Epithelial cell of proximal tubule (primary cell): ENCODE data around the genes MYH14, LRRC4B, GPR32, KLK3, KLK12 and CD33.

- RAMPAGE, long total RNA: no peak
- RRBS: no CpG with 5 or more reads among the region's 20 CpGs
Measured at GRCh38 chr19:49894886-49895742, 1.6 kb downstream of the IL4I1 start.

DNA sequence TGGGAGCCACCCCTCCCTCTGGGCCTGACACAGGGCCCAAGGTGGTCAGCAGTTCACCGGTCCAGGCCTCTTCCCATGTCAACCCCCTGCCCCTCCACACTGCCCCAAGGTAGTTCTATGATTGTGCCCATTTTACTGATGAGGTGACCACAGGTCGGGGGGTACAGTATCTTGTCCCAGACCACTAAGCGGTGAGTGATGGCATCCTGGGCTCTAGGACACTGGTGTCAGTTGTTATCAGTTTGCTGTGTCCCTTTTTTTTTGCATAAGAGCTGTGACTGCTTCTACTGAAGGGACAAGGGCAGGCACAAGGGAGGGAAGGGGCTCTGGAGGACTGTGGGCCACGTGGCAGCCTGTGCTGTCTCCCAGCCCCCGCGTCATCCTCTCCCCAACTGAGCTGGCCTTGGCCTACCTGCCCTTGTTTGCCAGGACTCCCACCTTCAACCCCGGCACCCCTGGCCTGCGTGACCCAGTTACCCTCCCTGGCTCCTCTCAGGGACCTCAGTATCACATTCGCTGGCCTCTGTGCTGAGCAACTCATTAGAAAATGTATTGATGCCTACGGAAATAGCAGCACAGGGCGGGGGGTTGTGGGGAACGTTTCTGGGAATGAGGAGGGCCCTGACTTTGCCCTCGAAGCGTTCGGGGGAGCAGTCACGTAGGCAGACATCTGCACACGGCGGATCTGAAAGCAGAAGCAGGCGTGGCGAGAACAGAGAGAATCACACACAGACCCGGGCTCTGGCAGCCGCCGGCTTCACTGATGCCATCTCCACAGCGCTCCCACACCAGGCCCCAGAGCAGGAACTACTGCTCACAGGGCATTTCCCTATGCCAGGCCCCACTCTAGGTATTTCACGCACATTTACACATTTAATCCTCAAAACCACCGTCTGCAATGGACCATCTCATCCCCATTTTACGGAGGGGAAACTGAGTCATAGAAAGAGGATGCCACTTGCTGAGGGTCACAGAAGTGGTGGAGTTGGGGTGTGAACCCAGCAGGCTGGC lies 5.9 kb upstream of the ATF5 start:
- RAMPAGE, long total RNA: no peak
- RRBS: 92% methylated on average over 1 of the region's 27 CpGs

DNA sequence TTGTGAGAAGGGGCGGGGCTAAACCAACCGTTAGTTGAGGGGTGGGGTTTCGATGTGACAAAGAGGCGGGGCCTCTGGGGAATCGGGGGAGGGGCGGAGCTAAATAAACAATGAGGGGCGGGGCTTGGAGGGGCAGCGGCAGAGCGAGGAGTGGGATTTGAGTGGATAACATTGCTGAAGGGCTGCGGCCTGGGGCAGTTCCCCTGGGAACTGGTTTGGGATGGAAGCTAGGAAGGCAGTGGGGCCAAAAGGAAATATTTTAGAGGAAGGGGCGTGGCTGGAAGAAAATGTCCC lies 725 bp upstream of the NUP62 start:
- RAMPAGE, long total RNA: no peak
- RRBS: no CpG with 5 or more reads among the region's 11 CpGs

GRCh38 chr19:50202977-50204217 lies at the start of gene MYH14:
Gene MYH14 (plus strand): TSS chr19:50203622.
- RAMPAGE, long total RNA: no peak
- RRBS: 4% methylated on average over 28 of the region's 100 CpGs

DNA sequence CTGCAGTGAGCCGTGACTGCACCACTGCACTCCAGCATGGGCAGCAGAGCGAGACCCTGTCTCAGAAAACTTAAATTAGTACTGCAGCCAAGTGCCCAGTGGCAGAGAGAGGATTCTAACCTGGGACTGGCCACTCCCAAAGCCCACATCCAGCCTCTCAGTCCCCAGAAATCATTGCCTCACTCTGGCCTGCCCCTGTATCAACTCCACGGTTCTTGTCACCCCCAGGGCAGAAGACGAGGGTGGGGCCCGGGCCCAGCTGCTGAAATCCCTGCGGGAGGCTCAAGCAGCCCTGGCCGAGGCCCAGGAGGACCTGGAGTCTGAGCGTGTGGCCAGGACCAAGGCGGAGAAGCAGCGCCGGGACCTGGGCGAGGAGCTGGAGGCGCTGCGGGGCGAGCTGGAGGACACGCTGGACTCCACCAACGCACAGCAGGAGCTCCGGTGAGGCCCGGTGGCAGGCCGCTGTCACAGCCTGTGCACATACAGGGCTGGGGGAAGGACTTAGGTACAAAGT lies 53.4 kb downstream of the KCNC3 start:
- RAMPAGE, long total RNA: no peak
- RRBS: 78% methylated on average over 14 of the region's 20 CpGs

- RAMPAGE, long total RNA: no peak
- RRBS: 97% methylated on average over 6 of the region's 29 CpGs
Measured at GRCh38 chr19:50281299-50282126, 47.7 kb downstream of the KCNC3 start.

DNA sequence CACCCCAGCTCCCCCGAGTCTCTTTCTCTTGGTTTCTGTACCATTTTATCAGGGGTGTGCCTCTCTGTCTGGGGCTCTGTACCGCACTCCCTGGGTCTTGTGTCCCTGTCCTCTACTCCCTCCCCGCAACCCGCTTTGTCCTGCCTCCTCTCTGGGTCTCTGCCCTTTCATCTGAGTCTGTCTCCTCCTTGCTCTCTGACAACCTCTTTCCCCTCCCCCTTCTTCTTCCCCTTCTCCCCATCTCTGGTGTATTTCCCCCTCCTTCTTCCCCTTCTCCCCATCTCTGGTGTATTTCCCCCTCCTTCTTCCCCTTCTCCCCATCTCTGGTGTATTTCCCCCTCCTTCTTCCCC lies 2.1 kb upstream of the KCNC3 start:
- RAMPAGE, long total RNA: no peak
- RRBS: no CpG with 5 or more reads among the region's 4 CpGs

DNA sequence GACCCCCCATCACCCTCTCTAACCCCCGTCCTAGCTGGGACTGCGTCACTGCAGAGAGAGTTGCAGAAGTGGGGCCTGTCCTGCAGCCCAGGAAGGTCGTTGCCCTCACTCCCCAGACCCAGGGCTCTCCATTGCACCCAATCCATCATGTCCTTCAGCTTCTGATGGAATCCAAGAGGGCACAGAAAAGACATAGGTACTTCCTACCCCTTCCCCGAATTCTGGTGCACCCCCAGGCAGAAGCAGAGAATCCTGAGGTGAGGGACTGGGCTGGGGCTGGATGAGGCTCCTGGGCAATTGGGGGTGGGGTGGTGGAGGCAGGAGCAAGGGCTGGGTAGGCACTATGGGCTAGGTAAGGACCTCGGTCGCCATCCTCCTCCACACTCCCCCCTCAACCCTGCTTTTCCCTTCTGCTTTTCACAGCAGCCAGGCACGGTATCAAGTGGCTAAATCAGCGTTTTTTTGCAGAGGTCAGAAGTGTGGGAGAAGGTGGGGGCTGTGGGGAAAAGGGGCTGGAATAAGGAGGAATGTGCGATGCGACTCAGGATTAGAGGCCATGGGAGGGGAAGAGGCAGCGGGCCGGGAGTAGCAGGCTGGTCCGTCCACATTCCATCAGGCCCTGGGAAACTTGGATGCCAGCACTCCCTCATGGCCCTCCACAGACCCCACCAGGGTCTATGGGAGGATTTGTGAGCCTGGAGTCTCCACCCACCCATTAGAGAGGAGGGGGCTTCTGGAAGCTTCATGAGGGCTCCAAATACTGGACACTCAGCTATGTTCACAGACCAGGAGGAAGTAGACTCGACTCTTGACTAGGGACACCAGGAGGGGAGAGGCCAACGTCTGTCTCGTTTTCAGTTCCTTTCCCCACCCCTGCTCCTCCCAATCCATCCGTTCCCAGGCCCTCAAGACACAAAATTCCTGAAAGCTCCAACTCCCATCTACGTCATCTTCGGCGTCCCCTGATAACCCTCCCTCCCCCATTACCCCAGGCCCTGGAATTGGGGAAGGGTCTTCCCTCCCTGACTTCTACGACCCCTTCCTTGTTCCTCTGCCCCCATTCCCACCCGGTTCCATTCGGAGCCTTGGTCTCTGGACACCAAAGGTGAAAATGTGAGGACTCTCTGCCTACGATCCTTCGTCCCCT lies 3.1 kb upstream of the KCNC3 start:
- RAMPAGE, long total RNA: no peak
- RRBS: no CpG with 5 or more reads among the region's 25 CpGs

GRCh38 chr19:50374598-50374893 lies 1.7 kb upstream of the NR1H2 start:
- RAMPAGE, long total RNA: no peak
- RRBS: no CpG with 5 or more reads among the region's 6 CpGs

- RAMPAGE, long total RNA: no peak
- RRBS: 92% methylated on average over 6 of the region's 22 CpGs
Measured at GRCh38 chr19:50378446-50379070, 2.3 kb downstream of the NR1H2 start.

DNA sequence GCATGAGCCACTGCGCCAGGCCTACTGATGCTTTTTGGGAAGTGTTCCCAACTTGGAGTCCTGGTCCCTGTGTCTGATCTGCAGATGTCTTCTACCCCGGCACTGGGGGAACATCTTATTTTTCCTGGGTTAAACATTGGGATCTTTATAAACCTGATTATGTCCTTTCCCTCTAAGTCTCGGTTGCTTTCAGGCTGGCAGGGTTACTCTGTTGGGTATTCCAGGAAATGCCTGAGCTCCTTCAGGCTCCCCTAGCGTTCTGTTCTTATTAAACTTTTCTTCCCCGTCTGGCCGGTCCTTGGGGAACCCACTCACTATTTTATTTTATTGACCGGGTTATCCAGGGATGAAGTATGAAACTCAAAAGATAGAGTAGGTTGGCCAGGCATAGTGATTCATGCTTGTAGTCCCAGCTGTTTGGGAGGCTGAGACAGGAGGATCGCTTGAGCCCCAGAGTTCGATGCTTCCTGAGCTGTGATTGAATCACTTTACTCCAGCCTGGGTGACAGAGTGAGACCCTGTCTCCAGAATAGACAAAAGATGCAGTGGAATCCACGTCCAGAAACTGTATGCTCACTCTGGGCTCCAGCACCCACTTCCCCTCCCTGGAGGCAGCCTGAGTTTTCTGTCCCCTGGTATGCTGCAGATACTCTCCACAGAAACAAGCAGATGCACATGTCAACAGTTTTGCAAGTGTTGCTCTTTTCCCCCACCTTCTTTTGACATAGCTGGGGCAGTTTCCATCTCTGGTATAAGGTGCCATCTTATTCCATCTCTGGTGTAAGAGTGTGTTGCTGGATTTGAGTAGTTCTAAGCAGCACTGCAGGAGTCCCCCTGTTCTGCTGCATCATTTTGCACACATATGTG lies 7.9 kb upstream of the GARIN5A start:
- RAMPAGE, long total RNA: no peak
- RRBS: no CpG with 5 or more reads among the region's 10 CpGs

DNA sequence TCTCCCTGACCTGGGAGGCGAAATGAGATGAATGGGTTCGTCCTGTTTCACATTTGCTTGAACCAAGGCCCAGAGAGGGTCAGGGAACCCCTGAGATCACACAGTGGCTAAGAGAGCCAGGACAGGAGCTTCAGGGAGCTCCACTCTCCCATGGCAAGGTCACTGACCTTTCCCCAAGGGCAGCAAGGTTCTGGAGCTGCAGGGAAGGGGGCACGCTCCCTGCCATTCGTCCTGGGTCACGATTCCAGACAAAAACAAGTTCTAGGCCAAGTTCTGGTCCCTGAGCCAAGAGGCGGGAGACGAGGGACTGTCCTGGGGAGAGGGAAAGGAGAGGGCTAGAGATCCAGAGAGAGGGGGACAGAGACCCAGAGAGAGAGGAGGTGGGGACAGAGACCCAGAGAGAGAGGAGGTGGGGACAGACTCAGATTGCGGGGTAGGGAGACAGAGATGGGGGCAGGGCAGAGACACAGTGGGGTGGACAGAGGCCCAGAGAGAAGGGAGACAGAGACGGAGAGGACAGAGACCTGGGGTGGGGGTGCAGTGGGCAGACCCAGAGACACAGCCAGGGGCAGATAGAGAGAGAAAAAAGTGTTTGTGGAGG lies 508 bp downstream of the ASPDH start:
- RAMPAGE, long total RNA: no peak
- RRBS: no CpG with 5 or more reads among the region's 9 CpGs

DNA sequence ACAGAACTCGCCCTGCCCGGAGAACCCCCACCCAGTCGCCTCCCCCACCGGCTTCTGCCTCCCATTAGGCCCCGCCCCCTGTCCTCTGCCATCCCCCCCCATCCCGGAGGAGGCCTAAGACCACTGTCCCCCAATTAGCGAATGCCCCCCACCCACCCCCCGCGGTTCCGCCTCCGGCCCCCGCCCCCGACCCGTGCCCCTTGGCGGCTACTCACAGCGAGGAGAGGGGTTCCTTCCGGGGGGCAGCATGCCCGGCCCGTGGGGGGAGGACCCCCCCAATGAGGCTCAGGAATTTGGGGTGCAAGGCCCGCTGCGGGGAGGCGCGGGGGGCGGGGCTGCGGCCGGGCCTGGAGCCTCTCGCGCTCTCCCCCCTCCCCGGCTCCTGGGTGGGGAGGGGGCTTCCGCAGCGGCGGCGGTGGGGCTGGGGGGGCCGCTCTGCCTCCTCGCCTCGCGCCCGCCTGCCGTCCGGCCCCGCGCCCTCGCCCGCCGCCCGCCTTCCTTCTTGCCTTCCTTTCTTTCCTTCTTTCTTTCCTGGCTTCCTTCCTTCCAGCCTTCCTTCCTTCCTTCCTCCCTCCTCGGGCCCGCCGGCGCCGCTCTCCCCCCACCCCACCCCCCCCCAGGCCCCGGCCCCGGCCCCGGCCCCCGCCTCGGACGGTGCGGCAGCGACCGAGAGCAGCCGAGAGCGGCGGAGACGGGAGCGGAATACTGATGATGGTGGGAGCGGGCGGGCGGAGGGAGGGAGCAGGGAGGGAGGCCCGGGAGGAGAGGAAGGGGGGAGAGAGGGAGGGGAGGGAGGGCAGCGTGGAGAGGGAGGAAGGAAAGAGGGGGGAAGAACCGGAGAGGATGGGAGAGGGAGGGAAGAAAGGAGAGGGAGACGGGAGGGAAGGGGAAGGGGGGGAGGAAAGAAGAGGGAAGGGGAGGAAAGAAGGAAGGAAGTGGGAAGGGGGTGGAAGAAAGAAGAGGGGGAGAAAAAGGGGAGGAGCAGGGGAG lies at the start of gene LRRC4B:
Gene LRRC4B (minus strand): TSS at position 707 of the 990 bp plus-strand sequence.
- RAMPAGE, long total RNA: no peak
- RRBS: 3% methylated on average over 39 of the region's 72 CpGs

GRCh38 chr19:50770227-50770650 lies at the start of gene GPR32:
Gene GPR32 (plus strand): TSS chr19:50770464.
- RAMPAGE, long total RNA: no peak
- RRBS: no CpG with 5 or more reads among the region's 3 CpGs

GRCh38 chr19:50818221-50819245 lies 5.1 kb downstream of the KLK1 start:
- RAMPAGE, long total RNA: no peak
- RRBS: 2% methylated on average over 11 of the region's 38 CpGs

GRCh38 chr19:50850856-50851464 lies 3.8 kb upstream of the KLK3 start:
- RAMPAGE, long total RNA: no peak
- RRBS: no CpG with 5 or more reads among the region's 8 CpGs

DNA sequence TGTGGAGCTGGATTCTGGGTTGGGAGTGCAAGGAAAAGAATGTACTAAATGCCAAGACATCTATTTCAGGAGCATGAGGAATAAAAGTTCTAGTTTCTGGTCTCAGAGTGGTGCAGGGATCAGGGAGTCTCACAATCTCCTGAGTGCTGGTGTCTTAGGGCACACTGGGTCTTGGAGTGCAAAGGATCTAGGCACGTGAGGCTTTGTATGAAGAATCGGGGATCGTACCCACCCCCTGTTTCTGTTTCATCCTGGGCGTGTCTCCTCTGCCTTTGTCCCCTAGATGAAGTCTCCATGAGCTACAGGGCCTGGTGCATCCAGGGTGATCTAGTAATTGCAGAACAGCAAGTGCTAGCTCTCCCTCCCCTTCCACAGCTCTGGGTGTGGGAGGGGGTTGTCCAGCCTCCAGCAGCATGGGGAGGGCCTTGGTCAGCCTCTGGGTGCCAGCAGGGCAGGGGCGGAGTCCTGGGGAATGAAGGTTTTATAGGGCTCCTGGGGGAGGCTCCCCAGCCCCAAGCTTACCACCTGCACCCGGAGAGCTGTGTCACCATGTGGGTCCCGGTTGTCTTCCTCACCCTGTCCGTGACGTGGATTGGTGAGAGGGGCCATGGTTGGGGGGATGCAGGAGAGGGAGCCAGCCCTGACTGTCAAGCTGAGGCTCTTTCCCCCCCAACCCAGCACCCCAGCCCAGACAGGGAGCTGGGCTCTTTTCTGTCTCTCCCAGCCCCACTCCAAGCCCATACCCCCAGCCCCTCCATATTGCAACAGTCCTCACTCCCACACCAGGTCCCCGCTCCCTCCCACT lies at the start of gene KLK3:
Gene KLK3 (plus strand): TSS at position 509 of the 805 bp plus-strand sequence.
- RAMPAGE, long total RNA: no peak
- RRBS: no CpG with 5 or more reads among the region's 10 CpGs

- RAMPAGE, long total RNA: no peak
- RRBS: no CpG with 5 or more reads among the region's 12 CpGs
Measured at GRCh38 chr19:50948629-50949112, 4.2 kb downstream of the KLK5 start.

GRCh38 chr19:51034590-51035121 lies at the start of gene KLK12:
Gene KLK12 (minus strand): TSS chr19:51035002.
- RAMPAGE, long total RNA: no peak
- RRBS: 39% methylated on average over 3 of the region's 11 CpGs

DNA sequence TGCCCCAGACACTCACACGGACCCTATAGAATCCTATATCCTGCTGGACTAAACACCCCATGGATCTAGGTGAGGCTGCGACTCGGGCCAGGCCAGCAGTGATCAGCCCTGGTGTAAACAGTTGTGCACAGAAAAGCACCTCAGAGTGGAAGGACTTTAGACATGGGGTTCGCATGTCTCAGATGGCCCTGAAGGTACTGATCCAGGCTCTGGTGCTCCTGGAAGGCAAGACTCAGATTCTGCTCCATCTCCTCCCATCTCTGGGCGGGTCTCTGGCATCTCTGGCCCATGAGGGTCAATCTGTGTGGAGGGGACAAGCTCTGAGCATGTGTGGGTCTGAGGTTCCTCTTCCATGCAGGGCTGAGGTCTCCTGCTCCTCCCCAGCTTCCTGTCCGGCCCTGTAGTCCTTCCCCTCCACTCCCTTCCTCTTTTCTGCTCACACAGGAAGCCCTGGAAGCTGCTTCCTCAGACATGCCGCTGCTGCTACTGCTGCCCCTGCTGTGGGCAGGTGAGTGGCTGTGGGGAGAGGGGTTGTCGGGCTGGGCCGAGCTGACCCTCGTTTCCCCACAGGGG lies at the start of gene CD33:
Gene CD33 (plus strand): TSS at position 433 of the 573 bp plus-strand sequence.
- RAMPAGE, long total RNA: no peak
- RRBS: no CpG with 5 or more reads among the region's 10 CpGs